Upper lobe of left lung (tissue), 5 donors: Measurements from ENCODE around the genes GUCA1ANB, PRPH2, CNPY3, CUL9 and TTBK1.

DNA sequence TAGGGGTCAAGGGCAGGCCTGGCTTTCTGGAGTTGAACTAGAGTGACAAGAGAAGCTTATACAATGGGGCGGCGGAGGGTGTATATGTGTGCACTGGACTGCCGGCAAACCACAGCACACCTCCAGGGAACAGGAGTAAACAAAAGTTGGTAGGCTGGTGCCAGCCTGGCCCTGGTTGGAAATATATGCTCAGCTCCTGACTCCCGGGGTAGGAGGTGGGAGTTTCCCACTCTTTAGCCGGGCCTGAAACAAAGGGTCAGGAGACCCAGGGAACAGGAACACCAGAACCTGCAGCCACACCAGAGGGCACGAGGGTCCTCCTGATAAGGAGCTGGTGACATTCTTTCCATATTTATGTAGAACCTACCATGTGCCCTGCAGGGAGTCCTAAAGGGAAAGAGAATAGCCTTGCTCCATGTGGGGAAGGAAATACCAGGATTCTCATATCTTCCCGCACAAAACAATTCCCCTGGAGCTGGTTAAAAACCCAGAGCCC is 5.1 kb downstream of the C6orf132 start:
- PRO-cap, 2 experiments, result no peak in any of the 2 experiments
- RAMPAGE, long total RNA, 4 experiments, result no peak in any of the 4 experiments

DNA sequence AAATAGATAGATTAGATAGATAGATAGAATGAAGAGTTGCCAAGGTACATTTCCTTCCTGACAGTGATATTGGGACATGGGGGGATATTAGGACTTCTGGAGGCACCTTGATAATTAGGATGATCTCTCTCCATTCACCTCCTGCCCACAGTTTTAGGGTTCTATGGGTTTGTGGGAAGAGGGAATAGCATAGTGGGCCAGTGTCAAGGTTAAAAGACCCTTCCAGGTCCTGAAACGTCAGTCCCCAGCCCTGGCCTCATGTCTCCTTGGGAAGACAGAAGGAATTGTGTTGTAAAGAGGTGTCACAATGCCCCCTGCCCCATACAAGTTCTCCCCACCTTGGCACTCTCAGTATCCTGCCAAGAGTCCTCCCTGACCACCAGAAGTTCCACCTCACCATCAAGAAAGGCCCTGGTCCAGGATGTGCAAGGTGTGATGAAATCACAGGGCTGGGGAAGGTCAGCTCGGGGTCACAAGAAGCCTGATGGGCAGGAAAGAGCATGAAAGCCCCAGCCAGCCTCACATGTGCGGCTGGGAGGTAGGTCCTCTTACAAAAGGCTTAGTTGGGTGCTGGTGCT is at the start of gene GUCA1ANB:
Gene GUCA1ANB, plus strand, starts transcription at position 351 of the 578 bp plus-strand sequence.
- PRO-cap, 2 experiments, result no peak in any of the 2 experiments
- RAMPAGE, long total RNA, 4 experiments, result no peak in any of the 4 experiments

DNA sequence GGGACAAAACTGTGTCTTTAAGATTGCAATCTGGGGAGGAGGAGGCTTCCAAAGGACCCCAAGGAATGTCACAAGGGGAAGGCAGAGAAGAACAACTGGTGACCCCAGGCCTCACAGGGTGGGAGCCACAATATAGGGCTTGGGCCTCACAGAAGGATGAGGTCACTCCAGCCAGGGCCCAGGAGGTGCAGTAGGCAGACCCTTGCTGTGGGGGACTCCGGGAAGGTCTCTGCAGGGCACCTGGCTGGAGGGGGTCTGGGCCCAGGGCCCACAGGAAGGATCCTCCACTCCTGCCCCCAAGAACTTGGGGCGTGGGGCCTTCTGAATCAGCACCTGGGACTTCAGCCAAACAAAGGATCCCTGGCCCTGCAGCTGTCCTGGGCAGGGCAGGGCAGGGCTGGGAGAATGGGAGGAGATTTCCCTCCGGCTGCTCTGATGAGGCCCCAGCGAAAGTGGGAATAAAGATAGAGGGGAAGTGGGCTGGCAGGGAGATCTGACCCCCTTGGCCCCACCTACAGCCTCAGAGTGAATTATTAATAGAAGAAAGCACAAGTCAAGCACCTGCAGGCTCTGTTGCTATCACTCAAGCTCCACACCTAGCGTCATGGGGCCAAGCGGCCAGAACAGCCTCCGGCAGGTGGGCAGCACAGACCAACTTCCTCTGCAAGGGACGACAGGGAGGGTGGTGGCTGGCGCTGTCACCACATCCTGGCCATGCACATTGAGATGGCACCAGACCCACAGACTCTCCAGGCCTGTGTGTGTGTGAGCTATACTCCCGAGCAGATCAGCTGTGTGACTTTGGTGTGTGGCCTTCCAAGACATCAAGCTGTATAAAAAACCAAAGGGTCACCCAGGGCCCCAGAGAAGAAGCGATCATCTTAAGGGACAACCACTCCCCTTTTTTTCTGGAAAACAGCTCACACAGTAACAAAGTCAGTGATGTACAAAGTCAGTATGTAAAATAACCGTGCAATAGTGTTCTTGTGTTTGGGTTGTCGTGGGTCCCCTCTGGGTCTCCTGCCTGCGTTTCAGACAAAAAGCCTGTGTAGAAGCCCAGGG is 61.7 kb upstream of the MRPS10 start:
- PRO-cap, 2 experiments, result no peak in any of the 2 experiments
- RAMPAGE, long total RNA, 4 experiments, result no peak in any of the 4 experiments

- PRO-cap, 2 experiments, result no peak in any of the 2 experiments
- RAMPAGE, long total RNA, 4 experiments, result no peak in any of the 4 experiments
Measured at GRCh38 chr6:42428491-42429149, 23.1 kb downstream of the TRERF1 start.

DNA sequence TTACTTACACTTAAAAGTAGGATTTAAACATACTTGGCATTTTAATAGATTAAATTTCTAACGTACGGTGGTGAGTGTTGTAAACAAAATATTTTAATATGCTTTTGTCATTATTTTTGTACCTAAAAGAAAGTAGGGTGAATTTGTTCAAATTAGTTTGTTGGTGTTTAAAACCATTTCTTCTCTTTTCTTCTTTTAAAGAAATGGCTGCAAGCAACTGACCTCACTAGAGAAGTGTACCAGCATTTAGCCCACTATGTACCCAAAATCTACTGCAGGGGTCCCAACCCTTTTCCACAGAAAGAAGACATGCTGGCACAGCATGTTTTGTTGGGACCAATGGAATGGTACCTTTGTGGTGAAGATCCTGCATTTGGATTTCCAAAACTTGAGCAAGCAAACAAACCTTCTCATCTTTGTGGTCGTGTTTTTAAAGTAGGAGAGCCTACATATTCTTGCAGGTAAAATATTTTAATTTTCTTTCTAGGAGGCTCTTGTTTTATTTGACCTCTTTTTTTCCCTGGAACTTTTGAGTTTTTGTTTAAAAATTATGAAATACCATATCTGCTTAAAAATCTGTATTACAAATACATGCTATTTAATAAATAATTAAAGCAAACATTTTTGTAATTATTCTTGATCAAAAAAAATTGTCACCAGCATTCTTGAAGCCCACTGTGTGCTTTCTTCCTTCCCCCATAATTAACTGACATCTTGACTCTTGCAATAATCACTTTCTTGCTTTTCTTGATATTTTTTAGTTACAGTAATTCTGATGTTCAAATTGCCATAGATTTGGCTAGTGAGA is 9.9 kb downstream of the UBR2 start:
- PRO-cap, 2 experiments, result no peak in any of the 2 experiments
- RAMPAGE, long total RNA, 4 experiments, result start-site peak on the plus strand in 1 of 4 experiments, centred at position 342 of the sequence, 29 reads per replicate

- PRO-cap, 2 experiments, result no peak in any of the 2 experiments
- RAMPAGE, long total RNA, 4 experiments, result no peak in any of the 4 experiments
Measured at GRCh38 chr6:42722400-42722844, at the start of gene PRPH2. Gene PRPH2 (minus strand): TSS chr6:42722597.

DNA sequence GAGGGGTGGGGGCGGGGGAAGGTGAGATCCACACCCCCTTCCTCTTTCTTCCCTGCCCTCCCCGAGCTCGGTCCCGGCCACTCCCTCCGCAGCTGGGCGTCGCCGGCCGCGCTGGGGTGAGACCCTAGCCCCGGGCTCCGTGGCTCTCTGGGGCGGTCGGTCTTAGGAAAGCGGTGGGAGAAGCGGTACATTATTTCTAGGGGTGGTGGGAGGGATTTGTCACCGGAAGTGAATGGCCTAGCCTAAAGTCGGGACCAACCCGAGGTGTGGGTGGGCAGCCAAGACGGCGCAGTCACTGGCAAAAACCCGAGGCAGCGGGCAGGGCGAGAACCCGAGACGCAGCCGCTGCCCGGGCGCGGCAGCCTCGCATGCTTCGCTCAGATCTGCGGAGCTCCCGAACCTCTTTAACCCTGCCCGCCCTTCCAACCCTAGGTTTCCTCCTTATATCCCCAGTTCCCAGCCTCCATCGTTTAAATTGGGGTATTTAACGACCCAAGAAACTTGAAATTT is 1.1 kb upstream of the TBCC start:
- PRO-cap, 2 experiments, result peak in 2 of 2 experiments; most common plus-strand start position 91 of the sequence (in 2); most common minus-strand start position 164 of the sequence (in 1)
- RAMPAGE, long total RNA, 4 experiments, result start-site peak on the plus strand in 2 of 4 experiments, centred at positions 74 to 227 of the sequence, 6 to 25 reads per replicate

DNA sequence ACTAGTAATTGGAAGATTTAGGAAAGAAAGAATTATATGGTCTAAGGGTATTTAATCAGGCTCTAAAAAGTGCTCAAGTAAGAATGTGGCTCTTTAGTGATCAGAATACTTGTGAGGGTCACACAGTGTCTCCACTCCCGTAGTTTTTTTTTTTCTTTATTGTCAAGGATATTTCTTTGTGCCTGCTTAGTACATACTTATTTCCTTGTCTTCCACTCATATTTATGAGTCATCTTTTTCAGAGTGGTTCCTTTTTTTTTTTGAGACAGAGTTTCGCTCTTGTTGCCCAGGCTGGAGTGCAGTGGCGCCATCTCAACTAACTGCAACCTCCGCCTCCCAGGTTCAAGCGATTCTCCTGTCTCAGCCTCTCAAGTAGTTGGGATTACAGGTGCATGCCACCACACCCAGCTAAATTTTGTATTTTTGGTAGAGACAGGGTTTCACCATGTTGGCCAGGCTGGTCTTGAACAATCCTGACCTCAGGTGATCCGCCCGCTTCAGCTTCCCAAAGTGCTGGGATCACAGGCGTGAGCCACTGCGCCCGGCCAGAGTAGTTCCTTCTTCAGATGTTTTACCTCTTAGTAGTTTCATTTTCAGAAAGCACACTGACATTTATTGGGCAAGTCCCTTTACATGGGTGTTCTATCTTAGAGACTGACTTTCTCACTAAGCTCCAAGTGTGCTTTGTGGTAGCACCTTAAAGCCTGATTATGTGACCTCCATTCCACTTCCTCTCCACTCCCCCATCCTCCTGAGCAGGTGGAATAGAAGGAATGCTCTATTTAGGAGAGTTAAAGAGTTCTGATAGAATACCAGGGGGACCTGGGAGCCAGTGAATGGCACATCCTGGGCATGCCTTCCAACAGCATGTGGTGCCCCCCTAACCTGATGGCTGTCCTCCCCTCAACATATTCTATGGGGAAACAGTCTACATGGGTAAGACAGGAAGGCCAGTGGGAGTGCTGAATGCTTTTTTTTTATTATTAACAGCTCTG is 6.9 kb upstream of the BICRAL start:
- PRO-cap, 2 experiments, result no peak in any of the 2 experiments
- RAMPAGE, long total RNA, 4 experiments, result no peak in any of the 4 experiments

GRCh38 chr6:42891086-42891594 is 519 bp upstream of the C6orf226 start:
- PRO-cap, 2 experiments, result no peak in any of the 2 experiments
- RAMPAGE, long total RNA, 4 experiments, result no peak in any of the 4 experiments

DNA sequence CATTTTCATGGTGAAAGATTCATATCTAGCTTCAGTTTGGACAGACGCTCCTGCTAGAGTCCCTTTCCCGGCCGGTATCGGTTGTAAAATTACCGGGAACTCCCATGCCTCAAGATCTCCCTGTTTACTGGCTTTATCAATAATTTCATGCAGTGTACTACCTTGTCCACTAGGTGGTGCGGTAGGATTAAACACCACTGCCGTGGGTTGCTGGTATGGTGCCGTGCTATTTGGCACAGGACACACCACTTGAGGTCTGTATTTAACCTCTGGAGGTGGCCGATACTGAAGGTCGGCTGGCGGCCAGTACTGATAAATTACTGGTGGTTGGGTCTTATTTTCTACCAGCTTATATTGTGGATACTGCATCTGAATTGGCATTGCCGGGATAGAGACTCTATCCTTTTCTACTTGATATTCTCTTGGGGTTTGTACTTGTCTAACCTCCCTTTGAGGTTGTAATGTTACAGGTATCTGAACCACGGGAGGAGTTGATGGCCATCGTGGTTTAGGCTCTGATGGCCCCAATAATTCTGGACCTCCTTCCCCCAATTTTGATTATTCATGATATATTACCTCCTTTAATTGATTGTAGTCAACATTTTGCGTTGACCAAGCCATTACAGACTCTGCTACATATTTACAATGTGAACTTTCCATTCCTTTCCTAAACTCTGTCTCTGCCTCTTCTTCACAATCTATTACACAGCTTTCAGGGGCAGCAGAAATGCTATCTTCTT is 11.0 kb upstream of the C6orf226 start:
- PRO-cap, 2 experiments, result no peak in any of the 2 experiments
- RAMPAGE, long total RNA, 4 experiments, result no peak in any of the 4 experiments

- PRO-cap, 2 experiments, result peak in 2 of 2 experiments; most common plus-strand start chr6:42929488 (in 1); most common minus-strand start chr6:42929659 (in 1)
- RAMPAGE, long total RNA, 4 experiments, result start-site peak on the plus strand in 3 of 4 experiments, at chr6:42929478-42929557 at its widest, 130 to 416 reads per replicate
Measured at GRCh38 chr6:42929354-42929876, at the start of gene CNPY3. Gene CNPY3 (plus strand): TSS chr6:42929480.

- PRO-cap, 2 experiments, result no peak in any of the 2 experiments
- RAMPAGE, long total RNA, 4 experiments, result no peak in any of the 4 experiments
Measured at GRCh38 chr6:42929877-42930700, 809 bp downstream of the CNPY3 start.

DNA sequence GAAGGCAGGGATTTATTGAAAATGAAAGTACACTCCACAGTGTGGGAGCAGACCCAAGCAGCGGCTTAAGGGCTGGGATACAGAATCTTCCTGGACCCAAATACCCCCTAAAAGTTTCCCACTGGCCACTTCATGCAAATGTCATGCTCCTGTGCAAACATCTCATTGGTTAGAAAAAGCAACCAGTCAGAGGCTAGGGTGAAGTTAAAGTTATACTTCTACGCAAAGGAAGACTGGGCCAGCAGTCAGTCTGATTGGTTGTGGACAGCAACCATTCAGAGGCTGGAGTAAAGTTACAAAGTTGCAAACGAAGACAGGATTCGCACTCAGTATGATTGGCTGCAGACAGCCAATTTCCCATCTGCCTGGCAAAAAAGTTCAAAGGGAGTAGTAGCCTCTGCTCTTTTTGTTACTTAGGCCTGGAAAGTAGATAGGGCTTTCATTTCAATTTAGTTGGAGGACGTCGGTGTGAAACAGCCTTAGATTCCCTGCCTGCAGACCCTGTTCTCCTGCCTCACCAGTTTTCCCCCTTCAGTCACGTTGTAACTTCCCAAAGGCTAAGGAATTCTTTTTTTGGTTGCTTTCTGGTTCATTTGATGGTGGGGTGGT is 17.8 kb downstream of the PTK7 start:
- PRO-cap, 2 experiments, result no peak in any of the 2 experiments
- RAMPAGE, long total RNA, 4 experiments, result no peak in any of the 4 experiments

- PRO-cap, 2 experiments, result peak in 1 of 2 experiments; most common plus-strand start chr6:43171883 (in 1); most common minus-strand start chr6:43171882 (in 1)
- RAMPAGE, long total RNA, 4 experiments, result start-site peak on the plus strand in 1 of 4 experiments, at chr6:43171839-43172007 at its widest, 33 reads per replicate
Measured at GRCh38 chr6:43171744-43172080, 643 bp downstream of the SRF start.

DNA sequence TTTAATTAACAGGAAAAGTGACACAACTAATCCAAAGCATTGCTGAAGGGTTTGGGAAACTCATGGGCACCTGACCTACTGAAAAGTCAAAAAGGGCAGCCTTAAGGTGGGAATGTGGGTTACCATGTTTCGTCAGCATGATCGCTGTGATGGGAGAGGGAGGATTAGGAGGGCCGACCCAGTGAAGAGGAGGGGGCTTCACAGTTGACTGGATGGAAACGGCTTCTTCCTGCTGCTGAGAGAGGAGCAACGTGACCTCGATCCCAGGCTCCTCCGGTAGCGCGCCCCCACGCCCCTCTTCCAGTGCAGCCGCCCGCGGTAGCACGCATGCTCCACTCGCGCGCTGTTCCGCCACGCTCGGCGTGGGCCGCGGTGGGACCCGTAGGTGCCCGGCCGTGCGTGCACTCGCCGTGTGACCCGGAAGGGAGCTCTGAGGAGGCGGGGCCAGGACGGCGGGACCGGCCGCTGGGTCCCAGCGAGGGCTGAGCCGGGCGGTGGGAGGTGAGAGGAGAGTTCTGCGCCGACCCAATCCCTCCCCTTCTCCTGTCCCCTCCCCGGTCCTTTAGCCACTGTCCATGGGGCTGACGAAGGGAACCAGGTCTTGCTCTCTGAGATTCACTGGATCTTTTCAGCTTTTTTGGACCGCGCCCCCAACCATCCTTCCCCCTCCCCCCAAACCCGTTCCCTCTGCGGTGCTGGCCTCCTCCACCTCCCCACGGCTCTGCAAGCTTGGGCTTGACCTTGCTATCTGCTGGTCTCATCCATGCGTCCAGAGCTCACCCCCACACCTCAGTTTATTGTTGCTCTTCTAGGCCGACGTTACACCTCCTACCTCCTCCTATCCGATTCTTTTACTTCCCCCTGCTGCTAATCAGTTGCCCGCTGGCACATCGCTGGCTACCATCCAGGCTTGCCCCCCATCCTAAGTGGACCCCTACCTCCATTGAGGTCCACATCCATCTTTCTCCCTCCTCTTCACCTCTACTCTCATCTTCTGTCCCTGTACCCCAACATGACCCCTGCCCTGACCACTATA is at the start of gene CUL9:
Gene CUL9, plus strand, starts transcription at position 448 of the 1,036 bp plus-strand sequence.
- PRO-cap, 2 experiments, result peak in 2 of 2 experiments; most common plus-strand start position 433 of the sequence (in 2); most common minus-strand start position 359 of the sequence (in 1)
- RAMPAGE, long total RNA, 4 experiments, result start-site peak on the plus strand in 4 of 4 experiments, centred at positions 442 to 466 of the sequence, 23 to 172 reads per replicate

GRCh38 chr6:43213183-43214019 is 15.9 kb downstream of the DNPH1 start:
- PRO-cap, 2 experiments, result no peak in any of the 2 experiments
- RAMPAGE, long total RNA, 4 experiments, result no peak in any of the 4 experiments

GRCh38 chr6:43219956-43220687 is 9.2 kb downstream of the DNPH1 start:
- PRO-cap, 2 experiments, result no peak in any of the 2 experiments
- RAMPAGE, long total RNA, 4 experiments, result no peak in any of the 4 experiments

- PRO-cap, 2 experiments, result no peak in any of the 2 experiments
- RAMPAGE, long total RNA, 4 experiments, result no peak in any of the 4 experiments
Measured at GRCh38 chr6:43220957-43221768, 8.1 kb downstream of the DNPH1 start.

GRCh38 chr6:43222520-43222946 is 6.7 kb downstream of the DNPH1 start:
- PRO-cap, 2 experiments, result no peak in any of the 2 experiments
- RAMPAGE, long total RNA, 4 experiments, result no peak in any of the 4 experiments

- PRO-cap, 2 experiments, result no peak in any of the 2 experiments
- RAMPAGE, long total RNA, 4 experiments, result no peak in any of the 4 experiments
Measured at GRCh38 chr6:43243053-43243791, at the start of gene TTBK1. Gene TTBK1 (plus strand): TSS chr6:43243481.